Measurements from ENCODE around the gene ETFA.

DNA sequence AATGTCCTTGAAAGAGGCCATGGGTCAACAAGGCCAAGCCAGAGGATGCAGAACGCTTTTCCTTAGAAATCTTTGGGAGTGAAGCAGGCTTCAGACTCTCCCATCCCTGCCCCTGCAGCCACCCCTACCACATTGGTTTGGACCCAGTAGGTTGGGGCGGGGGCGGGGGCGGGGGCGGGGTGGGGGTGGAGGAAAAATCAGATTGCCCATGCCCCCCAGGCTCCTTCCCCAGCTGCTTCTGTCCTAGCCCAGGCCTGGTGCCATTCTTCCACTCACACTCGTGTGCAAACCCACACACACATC lies 13.6 kb downstream of the ODF3L1 start:
- PRO-cap, result no peak

DNA sequence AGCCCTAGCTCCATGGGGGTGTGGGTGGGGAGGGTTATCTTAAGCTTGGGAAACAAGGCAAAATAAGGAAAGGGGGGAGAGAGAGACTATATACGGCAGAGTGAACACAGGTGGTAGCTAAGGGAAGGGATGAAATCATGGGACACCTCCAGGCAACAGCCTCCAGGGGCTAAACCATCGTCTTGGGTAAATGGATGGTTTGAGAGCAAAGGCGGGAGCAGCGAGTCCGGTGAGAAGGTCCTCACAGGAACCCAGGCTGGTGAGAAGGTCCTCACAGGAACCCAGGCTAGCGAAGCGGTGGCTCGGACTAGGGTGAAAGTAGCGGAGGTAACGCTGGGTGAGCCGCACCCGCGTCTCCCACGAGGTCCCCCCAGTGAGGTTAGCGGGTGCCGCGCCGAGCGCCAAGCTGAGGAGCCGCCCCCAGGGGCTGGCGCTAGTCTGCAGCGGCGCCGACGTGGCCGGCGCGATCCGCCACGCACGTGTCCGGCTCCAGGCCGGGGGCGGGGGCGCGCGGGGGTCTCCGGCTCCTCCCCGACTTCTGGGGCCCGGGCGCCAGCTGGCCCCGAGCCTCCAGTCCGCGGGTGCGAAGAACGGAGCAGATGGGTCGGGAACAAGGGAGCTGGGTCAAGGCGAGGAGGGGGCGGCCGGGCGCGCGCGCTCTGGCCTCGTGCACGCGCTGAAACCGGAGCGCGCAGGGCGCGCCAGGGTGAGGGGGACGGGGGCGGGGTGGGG lies 441 bp upstream of the UBE2Q2 start:
- PRO-cap, result bidirectional peak, plus-strand start at position 573 of the sequence, minus-strand start at position 375 of the sequence

GRCh38 chr15:75938636-75939305 lies 35.1 kb downstream of the FBXO22 start:
- PRO-cap, result no peak

DNA sequence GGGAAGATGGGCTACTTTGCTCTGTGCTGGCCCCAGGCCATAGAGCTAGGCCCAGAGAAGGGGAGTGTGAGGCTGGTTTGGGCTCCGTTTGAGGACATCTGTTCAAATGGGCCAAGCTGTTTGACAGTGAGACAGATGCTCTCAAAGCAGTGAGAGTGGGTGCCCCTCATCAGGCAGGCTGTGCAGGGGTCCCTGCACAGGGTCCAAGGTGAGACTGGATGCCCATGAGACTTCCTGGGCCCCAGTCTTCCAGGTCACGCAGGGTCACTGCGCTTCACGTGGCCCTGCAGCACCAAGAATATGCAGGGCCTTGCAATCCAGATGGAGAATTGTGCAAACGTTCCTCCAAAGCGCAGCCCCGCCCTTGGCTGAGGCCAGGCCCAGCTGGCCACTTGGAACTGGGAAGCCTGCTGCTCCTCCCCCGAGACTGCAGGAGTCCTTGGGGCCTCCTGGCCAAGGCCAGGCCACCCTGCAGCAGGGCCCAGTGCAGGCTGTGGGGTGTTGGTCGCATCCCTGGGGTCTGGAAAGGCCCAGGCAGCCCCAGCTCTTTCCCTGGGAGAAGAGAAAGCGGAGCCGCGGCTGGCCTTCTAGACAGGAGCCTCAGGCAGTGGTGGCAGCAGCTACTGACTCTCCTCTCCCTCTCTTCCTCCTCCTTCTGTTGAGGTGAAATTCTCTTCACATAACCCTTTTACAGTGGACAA lies 103.6 kb downstream of the TMEM266 start:
- PRO-cap, result no peak

GRCh38 chr15:76310903-76311832 lies at the start of gene ETFA:
ETFA (minus strand) TSS chr15:76311469.
- PRO-cap, result bidirectional peak, plus-strand start at chr15:76311613, minus-strand start at chr15:76311443

DNA sequence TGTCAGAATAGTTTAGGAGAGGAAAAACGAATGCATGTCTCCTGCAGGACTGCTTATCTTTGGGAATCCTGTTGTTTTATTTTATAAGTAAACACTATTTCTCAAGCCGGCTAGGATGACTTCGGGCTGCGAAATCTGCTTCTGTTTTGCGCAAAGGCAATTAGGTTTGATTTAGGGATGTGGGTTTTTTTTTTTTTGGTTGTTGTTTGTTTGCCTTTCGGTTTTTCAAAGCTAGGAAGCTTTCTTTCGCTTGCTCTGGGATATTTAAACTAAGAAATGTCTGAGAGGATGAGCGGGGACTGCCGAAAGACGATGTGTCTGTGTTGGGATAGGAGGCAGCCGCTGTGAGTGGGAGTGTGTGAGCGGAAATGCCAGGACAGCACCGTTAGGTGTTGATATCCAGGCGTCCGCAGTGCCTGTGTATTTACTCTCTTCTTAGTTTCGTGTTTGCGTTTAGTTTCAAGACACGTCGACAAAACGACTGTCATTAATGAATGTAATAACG lies 526 bp downstream of the ISL2 start:
- PRO-cap, result no peak

DNA sequence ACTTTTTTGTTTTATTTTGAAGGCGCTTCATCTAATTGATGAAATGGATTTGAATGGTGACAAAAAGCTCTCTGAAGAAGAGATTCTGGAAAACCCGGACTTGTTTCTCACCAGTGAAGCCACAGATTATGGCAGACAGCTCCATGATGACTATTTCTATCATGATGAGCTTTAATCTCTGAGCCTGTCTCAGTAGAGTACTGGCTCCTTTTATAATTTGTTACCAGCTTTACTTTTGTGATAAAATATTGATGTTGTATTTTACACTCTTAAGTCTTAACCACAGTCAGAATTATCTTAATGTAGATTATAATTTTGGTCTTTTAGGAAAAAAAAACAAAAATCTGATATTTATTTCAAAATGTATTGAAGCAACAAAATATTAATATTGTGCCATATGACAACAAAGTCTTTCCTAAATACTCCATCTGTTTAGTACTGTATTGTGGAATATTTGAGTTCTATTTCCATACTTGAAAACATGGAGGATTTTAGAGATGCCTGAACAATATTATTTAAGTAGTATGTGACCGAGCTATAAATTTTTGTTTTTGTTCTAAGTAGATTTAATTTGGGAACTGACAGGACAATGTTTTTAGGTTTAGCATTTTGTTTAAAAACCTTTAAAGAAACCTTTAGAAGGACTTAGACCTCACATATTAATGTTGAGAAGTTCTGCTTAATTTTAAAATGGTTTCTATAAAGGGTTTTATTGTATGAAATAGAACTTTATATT lies 17.7 kb downstream of the RCN2 start:
- PRO-cap, result no peak

DNA sequence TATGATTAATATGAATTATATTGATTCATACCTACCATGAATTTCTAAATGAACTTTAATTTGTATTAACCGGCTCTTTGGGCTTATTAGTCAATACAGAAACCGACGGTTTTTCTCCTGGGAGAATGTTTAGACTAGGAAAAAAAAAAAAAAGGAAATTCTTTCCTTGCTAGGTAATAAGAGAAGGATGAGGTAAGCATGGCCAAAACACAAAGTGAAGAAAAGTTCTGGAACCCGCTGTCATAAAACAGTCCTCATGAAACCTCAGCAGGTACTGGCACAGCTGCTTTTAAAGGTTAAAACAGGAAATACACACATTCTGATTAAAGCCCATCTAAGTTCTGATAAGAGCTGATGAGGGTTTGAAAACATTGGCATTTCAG lies 30.8 kb upstream of the PSTPIP1 start:
- PRO-cap, result no peak

GRCh38 chr15:77035272-77036339 lies 35.3 kb downstream of the TSPAN3 start:
- PRO-cap, result no peak

DNA sequence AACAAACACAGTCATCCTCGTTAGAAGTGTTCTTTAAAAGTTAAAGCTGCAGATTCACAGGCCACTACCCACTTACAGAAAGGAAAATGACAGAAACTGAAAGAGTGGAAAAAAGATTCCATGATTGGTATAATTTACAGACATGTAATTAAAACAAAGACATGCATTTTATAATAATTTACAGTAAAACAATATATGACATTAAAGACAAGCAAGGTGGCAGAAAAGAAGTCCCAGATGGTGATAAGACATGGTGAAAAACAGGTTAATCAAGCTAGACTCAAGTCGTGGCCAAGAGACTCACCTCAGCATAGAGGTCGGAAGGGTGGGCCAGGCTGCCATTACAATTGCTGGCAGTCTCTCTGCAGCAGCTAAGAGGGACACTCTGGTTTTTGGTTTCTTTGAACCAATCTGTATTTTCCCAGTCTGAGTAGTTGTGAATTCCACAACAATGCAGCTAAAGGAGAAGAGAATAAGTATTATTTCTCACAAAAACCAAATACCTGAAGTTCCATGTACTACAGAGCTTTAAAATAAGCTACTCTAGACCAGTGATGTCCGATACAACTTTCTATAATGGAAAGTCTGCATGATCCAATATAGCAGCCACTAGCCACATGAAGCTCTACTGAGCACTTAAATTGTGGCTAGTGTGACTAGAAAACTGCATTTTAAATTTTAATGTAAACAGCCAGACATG lies 18.3 kb downstream of the TSPAN3 start:
- PRO-cap, result no peak

DNA sequence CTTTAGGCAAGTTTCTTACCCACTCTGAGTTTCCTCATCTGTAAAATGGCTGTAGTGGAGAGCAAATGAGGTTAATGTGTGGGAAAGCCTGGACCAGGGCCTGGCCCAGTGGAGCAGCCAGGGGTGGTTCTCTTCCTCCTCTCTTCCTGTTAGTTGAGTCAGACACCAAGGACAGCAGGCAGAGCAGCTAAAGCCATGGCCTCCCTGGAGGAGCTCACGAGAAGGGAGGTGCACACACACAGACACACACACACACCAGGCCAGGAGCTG lies 33.2 kb upstream of the TSPAN3 start:
- PRO-cap, result no peak

DNA sequence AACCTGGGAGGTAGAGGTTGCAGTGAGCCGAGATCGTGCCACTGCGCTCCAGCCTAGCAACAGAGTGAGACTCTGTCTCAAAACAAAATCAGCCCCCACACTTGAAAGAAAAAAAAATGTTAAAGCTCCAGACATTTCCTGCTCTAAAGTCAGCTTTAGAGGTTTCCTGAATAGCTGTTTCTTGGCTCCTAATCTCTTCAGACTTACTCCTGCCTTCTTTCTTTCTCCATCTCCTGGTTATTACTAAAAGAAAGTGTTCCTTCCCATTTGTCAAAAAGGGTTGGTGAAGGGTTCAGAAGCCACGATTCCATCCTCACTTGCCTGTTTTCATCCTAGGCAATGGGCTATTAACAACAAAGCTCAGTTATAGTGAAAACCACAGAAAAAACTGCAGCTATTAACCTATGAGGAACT lies 89.7 kb upstream of the TSPAN3 start:
- PRO-cap, result no peak

DNA sequence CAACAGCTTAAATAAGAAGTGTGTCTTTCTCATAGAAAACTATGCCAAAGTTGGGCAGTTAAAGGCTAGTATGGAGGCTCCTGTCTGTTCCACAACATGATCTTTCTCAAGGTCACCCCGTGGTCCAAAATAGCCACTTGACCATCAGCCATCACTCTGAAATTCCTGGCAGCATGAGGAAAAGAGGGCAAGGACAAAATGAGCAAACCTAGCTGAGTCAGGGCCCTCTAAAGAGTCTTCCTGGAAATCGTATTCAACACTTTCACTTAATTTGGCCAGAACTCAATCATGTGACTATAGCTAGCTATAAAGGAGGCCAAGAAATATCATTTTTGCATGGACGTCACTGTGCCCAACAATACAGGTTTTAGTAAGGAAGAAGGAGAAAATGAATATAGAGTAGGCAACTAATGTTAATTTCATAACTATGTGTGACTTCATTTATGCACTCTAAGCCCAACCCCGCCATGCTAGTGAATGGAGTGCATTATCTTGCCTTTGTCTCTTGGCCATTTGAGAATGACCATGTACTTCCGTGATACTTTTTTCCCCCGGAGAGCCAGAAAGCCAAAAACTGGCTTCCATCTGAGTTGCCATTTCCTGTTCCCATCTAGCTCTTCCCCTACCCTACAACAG lies 66.3 kb downstream of the HMG20A start:
- PRO-cap, result no peak

GRCh38 chr15:77513064-77513780 lies 92.5 kb downstream of the HMG20A start:
- PRO-cap, result bidirectional peak, plus-strand start at chr15:77513458, minus-strand start at chr15:77513326

DNA sequence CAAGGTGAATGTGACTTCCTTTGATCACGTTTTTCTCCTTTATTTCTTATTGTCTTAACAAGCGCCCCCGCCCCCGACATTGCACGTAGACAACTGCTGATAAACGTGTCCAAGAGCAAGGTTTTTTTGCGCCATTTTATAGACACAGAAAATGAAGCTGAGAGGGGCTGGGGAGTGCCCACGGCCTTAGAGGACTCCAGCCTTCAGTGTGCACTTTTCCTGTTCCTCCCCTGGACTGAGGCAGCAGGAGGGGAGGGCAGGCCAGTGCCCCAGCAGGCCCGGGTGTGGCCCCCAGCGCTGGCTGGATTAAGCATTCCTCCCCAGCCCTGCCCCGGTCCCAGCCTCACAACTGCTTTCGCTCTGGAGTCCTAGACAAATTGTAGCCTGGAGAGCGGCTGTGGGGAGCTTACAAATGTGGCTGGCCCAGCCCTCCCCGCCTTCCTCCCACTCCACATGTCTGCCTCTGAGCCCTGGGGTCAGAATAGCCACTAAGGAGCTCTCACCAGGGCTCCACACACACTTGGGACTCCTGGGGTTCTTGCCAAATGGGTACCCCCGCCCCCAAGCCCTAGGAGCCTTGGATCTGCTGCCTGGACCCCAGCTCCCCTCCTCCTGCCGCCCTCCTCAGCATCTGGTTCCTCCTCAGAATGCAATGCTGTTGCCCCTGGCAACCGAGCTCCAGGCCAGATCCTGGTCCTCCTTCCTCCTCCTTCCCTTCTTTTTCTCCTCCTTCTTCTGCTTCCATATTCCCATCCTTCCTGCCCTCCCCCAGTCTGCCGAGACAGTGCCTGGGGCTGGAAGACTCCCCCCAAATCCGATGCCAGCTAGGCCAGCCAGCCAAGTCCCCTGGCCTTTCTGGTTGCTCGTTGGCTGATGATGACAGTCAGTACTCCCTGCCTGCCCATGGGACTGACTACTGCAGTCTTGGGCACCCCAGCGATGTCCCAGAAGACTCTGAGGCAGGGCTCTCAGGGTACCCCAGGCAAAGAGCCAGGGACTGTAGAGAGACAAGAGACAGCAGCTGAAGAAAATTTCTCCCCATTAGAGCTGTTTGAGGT lies 91.2 kb downstream of the LINGO1 start:
- PRO-cap, result unidirectional peak, minus-strand start at position 237 of the sequence

DNA sequence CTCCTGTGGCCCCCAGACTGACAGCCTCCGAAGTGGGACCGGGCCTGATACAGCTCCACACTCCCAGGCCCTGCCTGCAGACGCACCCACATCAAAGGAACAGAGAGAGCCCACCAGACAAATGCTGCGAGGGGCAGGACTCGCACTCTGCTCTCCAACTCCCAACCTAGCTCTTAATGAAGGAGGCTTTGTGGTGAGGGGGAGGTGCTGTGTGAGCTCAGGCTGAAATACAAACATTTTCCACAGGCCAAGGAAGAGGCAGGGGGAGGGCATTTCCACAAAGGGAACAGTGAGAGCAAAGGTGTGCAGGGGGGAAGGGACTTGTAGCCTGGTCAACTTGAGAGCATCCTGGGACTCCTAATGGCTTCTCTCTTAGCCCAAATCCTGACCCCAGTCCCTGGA lies 9.7 kb downstream of the LINGO1 start:
- PRO-cap, result no peak

GRCh38 chr15:77649061-77649583 lies 16.4 kb upstream of the LINGO1 start:
- PRO-cap, result no peak

DNA sequence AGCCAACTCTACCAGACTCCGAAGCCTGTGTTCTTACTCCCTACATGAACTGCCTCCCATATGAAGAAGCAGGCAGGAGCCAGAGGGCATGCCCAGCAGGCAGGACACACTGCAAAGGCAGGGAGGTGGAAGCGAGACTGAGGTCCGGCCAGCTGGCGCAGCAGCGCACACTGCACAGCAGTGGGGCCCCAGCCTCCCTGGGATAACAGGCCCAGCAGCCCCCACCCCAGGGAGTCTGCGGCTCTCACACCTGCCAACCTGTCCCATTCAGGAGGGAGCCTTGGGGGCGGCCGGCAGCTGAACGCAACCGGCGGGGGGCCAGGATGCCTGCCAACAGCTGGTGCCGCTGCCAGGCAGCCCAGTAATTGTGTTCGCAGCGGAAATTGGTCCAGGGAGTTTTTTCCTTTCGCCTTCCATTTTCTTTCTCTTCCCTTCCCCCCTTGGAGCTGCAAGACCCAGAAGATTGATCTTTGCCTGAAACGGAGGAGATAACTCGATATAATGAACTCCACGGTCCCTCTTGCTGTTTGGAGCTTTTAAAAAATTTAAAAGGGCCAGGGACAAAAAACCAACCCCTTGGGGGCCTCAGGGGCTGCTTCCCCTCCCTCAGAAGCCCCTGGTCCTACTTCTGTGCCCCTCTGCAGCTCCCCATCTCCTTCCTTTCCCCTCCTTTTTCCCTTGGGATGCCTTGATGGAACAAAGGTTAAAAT lies 106.3 kb upstream of the LINGO1 start:
- PRO-cap, result no peak

GRCh38 chr15:77769332-77769609 lies 136.6 kb upstream of the LINGO1 start:
- PRO-cap, result no peak

- PRO-cap, result no peak
Measured at GRCh38 chr15:77887593-77888437, 189.7 kb downstream of the TBC1D2B start.